ENCODE measurements around a stretch of chr21.

GRCh38 chr21:45086895-45087921 lies 12.8 kb downstream of the ADARB1 start:
- PRO-cap, result no peak

- PRO-cap, result no peak
These were observed 84.7 kb downstream of the ADARB1 start for GRCh38 chr21:45159092-45159468.

GRCh38 chr21:45223428-45224195 lies 64.1 kb downstream of the POFUT2 start:
- PRO-cap, result no peak

GRCh38 chr21:45225776-45226358 lies 61.8 kb downstream of the POFUT2 start:
- PRO-cap, result no peak

DNA sequence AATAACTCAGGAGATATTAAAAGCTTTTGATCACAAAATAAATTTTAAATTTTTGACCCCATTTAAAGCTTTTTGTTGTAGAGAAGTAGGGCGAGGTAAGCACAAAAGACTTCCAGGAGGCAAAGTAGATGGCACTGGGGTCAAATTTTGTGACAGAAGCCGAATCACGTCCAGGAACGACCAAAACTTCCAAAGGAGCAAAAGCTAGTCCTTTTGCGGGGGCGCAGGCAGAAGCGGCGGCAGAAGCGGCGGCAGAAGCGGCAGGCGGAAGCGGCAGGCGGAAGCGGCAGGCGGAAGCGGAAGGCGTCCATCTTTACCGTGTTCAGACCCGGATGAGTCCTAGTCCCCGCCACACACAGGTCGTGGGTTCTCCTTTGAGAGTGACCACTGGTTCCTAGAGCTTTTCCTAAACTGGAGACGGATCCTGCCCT lies 53.7 kb downstream of the POFUT2 start:
- PRO-cap, result no peak

DNA sequence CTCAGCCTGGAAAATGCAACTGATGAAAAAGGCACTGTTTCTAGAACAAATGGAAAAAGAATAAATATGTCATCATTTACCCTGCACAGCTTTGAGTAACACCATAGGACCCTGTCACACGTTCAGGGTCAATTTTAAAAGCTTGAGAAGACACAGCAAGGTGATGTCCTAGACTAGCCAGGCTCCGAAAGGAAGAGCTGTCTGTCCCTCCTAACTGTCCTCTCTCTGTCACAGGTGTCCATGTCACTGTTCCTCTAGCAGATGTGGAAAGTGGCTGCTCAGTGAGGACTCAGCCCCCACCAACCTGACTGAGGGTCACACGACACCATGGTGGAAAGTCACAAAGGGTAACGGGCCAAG lies 23.7 kb downstream of the POFUT2 start:
- PRO-cap, result no peak

- PRO-cap, result no peak
These were observed 757 bp upstream of the POFUT2 start for GRCh38 chr21:45288220-45289083.

- PRO-cap, result no peak
These were observed 16.6 kb downstream of the COL18A1 start for GRCh38 chr21:45421419-45422154.

- PRO-cap, result no peak
These were observed 49.2 kb downstream of the COL18A1 start for GRCh38 chr21:45454082-45454583.

DNA sequence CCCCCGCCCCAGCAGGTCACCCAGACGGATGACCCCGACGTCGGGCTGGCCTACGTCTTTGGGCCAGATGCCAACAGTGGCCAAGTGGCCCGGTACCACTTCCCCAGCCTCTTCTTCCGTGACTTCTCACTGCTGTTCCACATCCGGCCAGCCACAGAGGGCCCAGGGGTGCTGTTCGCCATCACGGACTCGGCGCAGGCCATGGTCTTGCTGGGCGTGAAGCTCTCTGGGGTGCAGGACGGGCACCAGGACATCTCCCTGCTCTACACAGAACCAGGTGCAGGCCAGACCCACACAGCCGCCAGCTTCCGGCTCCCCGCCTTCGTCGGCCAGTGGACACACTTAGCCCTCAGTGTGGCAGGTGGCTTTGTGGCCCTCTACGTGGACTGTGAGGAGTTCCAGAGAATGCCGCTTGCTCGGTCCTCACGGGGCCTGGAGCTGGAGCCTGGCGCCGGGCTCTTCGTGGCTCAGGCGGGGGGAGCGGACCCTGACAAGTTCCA lies 63.4 kb downstream of the COL18A1 start:
- PRO-cap, result no peak

DNA sequence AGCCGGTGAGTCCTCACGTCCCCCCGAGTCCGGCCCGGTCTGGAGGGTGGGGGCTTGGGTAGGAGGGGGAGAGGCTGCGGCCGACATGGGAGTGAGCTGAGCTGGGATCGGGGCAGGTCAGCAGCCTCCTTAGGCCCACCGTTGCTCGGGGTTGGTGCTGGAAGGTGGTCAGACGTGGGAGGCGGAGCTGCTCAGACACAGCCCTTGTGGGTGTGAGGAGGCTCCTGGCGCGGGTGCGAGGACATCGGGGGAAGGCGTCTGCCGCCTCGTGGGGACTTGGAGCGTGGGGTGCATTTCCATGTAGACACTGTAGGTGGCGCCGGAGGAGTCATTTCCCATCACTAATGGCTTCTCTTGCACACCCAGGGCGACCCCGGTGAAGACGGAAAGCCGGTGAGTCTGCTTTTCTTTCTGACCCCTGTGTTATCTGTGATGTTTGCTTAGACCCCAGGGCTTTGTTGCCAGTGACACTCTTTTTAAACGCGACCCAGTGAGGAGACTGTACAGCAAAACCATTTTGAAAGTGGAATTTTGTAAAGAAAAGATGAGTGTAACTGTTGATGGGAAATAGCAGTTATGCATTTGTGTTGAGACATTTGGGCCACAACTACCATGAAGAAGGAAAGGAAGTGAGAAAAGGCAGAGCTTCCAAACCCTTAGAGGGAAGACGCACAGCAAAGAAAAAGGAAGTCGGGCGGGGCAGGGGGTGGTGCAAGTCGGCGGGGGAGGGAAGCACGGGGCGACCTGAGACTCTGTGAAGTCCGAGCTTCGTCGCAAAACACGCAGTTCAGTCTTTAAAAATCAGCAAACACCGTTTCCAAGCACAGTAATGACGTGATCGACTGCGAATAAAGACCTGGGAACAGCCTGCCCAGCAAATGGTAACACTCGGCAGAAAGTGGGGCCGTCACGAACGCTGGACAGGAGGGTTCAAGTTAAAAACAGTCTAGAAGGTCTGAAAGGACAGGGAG lies 64.0 kb downstream of the SLC19A1 start:
- PRO-cap, result no peak

DNA sequence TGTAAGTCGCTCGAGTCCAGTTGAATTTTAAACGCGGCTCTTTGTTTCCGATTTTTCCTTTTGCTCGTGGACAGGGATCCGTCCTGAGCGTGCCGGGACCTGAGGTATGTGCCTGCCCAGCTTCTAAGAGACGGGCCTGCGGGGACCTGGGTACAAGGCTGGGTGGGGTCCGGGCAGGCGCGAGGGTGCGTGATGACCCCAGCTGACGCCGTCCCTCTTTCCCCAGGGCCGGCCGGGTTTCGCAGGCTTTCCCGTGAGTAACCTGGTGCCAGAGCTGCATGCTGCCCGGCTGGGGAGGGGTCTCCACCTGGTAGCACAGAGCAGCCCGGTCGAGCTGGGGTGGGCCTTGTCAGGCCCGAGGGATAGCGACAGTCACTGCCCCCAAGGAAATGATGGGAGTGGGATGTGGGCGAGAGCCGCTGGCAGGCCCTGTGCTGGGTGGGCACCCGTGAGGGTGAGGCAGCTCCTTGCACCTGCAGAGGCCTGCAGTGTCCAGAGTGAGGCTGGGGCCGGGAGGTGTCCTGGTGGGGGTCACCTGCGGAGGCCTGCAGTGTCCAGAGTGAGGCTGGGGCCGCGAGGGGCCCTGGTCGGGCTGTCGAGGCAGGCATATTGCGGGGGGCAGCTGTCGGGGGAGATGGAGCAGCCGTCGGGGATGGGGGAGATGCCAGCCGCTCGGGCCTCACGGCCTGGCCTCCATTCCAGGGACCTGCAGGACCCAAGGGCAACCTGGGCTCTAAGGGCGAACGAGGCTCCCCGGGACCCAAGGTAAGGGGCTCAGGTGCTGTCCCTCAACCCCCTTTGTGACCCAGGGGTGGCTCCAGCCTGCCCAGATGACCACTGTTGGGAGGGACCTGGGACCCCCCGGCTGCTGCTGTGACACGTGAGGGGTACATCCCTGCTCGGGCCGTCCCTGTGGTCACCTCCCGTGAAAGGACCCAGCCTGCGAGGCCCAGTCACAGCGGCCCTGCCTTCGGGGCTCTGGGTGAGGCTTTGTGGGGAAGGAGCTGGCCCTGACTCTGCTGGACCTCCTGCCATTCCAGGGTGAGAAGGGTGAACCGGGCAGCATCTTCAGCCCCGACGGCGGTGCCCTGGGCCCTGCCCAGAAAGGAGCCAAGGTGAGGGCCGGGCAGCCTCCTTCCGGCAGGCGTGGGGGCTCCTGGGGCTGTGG lies 49.4 kb downstream of the SLC19A1 start:
- PRO-cap, result no peak

DNA sequence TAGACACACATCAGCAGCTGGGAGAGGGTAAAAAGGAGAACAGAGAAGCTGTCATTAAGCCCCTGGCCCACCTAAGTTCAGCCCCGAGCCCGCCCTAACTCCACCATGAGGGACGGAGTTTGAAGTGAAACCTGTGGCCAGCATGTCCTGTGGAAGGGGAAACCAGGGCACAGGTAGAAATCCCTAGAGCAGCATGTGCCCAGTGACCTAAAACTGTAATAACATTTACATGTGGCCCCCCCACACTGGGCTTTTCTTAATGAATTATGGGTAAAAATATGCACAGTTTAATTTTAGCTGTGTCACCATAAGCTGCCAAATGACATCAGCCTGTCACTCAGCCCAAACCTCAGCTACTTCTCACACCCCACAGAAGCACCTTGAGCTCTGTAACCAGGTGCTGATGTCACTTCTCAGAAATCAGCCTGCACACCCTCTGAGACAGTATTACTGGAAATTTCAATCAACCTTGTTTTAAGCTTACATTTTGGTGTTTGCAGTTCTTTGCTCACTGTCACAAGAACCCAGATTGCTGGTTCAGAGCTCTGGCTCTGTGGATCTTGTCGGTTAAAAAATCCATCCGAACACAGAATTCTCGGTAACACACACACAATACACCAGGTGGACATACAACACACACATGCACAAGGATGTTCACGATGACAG lies 50.0 kb upstream of the SLC19A1 start:
- PRO-cap, result no peak

DNA sequence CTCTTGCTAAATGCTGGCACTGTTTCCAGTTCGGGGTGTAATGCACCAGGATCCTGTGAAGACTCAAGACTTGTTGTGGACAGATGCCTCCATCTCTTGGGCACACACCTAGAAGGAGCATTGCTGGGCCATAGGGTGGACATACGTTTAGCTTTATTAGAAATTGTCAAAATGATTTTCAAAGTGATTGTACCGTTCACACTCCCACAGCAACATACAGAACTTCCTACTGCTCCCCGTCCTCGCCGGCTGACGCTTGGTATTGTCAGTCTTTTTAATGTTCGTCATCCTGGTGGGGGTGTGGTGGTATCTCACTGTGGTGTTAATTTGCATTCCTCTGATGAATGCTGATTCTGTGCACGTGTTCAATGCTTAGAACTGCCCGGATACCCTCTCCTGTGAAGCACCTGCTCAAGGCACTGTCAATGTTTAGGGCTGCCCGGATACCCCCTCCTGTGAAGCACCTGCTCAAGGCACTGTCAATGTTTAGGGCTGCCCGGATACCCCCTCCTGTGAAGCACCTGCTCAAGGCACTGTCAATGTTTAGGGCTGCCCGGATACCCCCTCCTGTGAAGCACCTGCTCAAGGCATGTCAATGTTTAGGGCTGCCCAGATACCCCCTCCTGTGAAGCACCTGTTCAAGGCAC lies 34.7 kb upstream of the PCBP3 start:
- PRO-cap, result no peak

DNA sequence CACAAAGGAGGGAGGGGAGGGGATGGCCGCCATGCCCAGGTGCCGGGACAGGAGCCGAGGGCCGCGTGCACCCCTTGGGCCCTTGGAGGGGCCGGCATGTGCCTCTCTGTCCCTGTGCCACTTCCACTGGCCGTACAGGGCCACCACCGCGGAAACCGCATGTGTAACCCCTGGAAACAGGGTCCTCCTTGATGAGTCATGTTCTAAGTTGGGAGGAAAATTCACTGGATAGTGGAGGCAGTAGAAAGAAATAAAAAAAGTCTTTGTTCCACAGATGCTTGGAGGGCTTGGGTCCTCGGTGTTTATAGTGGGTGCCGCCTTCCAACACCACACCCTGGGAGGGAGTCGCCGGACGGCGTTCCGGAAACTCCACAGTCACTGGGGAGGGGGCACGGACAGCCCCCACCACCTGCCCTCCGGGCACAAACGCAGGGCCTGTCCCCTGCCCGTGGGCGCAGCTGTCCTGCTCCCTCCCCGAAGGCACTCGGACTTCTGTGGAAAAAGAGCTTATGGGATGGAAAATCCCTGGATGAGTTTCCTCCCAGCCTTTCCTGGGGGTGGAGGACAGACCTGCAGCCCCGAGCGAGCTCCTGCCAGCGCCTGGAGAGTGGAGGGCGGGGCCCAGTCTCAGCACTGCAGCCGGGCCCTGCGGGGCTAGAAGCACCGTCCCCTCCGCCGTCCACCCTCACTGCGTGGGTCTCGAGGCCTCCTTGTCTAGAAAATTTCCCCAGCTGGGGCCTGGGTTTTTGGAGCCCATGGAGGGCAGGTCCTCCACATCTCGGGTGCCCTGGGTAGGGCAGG lies 6.7 kb upstream of the COL6A1 start:
- PRO-cap, result unidirectional peak, minus-strand start at position 494 of the sequence

DNA sequence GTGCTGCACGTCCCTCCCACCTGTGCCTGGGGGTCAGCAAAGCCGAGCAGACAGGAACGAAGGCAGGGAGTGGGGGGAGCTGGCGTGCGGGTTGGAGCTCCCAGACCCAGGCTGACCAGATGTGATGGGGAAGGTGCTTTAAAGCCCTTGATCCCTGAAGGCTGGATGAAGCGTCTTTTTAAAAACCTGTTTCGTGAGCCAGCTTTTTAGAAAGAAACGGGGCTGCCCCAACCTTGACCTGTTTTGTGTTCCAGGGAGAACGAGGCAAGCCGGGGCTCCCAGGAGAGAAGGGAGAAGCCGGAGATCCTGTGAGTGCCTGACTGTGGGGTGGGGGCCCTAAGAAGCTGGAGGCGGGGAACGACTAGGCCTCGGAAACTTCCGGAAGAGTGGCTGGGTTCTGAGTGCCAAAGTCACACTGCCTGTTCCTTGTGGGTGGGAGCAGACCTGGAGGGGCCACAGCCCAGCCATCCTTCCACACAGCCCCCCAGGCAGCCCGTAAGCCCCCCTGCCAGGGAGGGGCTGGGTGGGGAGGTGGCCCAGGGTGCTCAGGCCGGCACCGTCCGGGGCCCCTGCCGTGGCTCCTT lies 7.4 kb downstream of the COL6A1 start:
- PRO-cap, result no peak

DNA sequence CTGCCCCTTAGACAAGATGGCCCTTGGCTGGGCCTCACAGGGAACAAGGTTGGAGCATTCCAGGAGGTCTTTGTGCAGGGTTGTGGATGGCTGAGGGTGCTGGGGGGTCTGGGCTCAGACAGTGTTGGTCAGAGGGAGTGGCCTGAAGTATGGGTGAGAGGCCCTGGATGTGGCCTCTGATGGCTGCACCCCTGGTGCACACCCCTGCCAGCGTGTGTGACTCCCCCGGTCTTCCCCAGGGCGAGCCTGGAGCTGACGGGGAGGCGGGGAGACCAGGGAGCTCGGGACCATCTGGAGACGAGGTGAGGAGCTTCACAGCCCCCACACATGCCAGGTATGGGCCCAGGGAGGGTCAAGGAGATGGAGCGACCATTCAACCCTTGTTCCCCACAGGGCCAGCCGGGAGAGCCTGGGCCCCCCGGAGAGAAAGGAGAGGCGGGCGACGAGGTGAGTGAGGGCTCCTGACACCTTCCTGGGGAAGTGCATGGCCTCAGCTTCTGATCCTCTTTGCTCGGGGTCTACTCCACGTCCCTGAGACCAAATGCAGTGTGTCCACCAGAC lies 10.3 kb downstream of the COL6A1 start:
- PRO-cap, result no peak

DNA sequence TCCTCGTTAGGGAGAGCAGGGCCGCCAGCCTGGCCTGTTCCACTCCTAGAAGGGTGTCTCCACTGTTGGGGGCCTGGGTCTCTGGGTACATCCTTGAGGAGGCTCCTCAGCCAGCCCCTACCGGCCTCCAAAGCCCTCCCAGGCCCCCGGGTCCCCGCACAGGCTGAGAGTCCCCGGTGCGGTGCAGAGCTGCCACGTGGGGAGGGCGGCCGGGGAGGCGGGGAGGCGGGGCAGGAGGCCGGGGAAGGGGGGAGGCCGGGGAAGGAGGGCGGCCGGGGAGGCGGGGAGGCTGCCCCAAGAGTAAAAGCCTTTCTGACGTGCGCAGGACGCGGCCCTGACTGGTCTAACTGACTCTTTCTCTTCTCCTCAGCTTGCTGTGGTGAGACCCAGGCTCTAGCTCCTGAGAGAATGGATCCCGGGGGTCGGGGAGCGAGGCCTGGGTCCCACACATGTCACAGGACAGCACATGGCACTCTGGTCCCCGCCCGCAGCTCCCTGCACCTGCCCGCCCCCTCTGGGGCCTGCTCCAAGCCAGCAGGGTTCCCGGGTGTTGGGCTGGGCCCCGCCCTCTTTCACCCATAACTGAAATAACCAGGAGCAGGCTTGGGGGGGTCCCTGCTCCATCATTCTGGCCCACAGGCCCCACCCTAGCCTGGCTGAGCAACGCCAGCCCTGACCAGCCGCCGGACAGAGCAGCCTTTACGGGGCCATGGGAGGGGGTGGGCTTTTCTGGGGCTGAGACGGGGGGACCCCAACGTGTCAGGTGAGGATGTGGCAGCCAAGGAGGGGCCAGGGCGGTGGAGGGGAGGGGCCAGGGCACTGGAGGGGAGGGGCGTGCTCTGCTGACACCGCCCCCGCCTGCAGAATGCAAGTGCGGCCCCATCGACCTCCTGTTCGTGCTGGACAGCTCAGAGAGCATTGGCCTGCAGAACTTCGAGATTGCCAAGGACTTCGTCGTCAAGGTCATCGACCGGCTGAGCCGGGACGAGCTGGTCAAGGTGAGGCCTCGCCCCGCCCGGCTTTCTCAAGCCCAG lies 19.1 kb downstream of the COL6A1 start:
- PRO-cap, result no peak

- PRO-cap, result no peak
These were observed 23.3 kb downstream of the COL6A1 start for GRCh38 chr21:46004958-46005161.

DNA sequence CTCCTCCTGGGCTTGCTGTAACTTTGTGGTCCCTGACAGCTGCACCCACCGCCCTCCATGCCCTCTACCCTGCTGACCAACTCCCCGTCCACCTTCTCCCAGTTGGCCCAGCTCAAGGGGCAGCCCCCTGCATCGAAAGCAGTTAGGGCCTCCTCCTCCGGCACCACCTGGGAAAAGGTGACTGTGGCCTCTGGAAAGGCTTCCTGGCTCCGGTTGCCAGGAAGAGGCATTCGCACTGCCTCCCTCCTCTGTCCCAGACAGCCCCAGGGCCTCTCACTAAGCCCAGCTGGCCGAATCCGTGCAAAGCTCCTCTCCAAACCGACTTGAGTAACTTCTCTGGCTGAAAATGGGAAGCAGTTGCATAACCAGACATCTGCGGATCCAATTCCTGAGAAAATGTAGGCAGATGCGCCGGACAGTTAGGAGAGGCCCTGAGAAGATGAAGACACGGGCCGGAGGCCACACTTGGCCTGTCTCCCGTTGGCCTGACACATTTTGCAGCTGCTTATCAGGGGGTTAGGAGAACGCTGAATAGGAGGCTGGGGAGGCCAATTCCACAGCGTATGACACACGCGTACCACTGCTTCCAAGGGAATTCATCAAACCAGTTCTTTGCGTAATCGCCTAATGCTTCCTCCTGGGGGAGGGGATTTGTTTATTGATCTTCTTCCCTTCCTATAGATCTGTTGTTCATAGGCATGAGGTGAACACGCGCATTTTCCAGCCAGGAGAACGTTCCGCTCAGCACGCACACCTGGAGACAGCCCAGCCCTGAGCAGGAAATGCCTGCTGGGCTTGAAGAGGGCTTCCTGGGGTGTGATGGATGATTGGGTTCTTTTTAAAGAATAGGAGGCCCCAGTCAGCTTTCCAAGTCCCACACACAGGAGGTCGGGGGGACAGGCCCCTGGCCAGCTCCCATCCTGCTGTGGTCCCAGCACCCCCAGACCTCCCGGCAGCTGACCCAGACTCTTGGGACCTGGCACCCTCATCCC lies 48.6 kb upstream of the COL6A2 start:
- PRO-cap, result no peak

All from bronchus (tissue), 1 donor.